ENCODE measurements around a stretch of chr7.

DNA sequence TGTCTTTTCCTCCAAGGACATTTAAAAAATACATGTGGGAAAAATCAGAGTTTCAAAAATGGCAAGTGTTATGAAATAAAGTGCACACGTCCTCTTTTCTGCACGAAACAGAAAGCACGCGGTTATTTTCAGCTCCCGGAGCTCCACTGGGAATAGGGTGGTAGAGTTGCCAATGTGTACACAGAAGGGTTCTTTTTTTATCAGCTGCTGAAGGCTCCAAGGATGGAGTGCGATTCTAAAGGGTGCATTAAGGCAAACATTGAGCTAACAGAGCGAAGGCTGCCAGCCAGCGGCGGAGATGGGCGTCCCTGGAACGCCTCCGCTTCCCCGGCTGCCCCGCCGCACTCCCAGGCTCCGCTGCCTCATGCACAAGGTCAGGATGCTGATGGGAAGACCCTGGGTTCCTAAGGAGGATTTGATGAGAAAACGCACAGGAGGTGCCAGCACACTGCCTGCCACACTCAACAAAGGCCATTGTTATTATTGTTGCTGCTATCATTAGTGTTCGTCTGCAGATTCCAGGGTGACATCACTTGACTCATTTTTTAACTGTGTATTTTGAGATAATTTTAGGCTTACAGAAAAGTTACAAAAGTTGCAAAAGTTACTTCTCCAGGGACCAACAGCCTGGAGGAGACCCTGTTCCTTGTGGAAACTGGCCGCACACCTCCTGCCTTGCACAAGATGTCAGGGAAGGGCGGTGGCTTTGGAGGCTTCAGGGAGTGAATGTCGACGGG is 62.5 kb upstream of the FAM20C start:
- PRO-cap, result no peak
- RAMPAGE, long total RNA, 4 experiments, result no peak in any of the 4 experiments

DNA sequence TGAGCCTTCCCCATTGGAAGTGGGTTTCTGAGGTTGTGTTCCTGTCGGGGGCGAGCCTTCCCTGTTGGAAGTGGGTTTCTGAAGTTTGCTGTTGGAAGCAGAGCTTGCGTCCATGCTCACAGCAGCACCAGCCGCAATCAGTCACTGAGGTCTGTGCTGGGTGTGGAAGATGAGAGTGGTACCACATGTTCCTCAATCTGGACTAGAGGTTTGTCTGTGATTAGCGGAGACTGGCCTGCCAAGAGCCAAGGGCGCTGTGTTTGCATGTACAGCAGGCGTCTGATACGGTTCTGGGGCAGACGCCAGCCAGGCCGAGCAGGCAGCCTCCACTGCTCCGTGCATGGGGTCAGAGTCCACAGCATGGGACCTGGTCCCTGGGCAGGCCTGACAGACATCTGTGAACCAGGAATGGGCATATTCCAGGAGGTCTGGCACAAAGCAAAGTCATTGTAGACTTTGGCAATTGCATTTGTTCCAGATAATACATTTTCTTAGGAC is 50.2 kb upstream of the FAM20C start:
- PRO-cap, result no peak
- RAMPAGE, long total RNA, 4 experiments, result no peak in any of the 4 experiments

GRCh38 chr7:164699-165298 is 27.6 kb upstream of the FAM20C start:
- PRO-cap, result no peak
- RAMPAGE, long total RNA, 4 experiments, result no peak in any of the 4 experiments

- PRO-cap, result no peak
- RAMPAGE, long total RNA, 4 experiments, result no peak in any of the 4 experiments
These were observed 45.5 kb upstream of the FOXL3 start for GRCh38 chr7:244356-245069.

- PRO-cap, result no peak
- RAMPAGE, long total RNA, 4 experiments, result no peak in any of the 4 experiments
These were observed 28.7 kb downstream of the FOXL3 start for GRCh38 chr7:318291-319522.

GRCh38 chr7:376159-376446 is 86.1 kb downstream of the FOXL3 start:
- PRO-cap, result no peak
- RAMPAGE, long total RNA, 4 experiments, result no peak in any of the 4 experiments

DNA sequence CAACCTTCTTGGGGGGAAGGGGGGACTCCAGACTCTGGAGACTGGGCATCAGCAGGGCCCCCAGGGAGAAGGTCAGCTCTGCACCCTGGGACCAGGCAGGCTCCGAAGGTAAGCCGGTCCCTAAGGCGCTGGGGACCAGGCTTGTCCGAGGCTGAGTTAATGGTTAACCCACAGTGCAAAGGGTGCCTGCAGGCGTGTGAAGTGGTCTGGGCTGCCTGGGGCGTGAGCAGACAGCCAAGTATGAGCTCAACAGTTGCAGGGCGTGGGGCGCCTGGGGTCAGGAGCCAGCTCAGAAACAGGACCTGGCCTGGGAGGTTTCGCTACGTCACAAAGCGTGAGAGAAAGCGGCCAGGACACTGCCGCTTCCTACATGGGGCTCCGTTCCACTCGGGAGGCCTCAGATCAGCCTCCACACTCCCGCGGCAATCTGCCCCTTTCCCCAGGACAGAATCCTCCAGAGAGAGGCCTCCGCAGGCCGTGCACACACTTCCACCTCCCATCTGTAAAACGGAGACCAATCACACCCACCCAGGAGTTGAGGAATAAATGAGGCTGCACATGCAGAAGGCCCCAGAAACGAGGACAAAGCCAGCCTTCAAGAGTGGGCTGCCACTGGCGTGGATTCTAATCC is 16.0 kb downstream of the PDGFA start:
- PRO-cap, result no peak
- RAMPAGE, long total RNA, 4 experiments, result no peak in any of the 4 experiments

GRCh38 chr7:513706-514367 is 5.8 kb downstream of the PDGFA start:
- PRO-cap, result no peak
- RAMPAGE, long total RNA, 4 experiments, result no peak in any of the 4 experiments

DNA sequence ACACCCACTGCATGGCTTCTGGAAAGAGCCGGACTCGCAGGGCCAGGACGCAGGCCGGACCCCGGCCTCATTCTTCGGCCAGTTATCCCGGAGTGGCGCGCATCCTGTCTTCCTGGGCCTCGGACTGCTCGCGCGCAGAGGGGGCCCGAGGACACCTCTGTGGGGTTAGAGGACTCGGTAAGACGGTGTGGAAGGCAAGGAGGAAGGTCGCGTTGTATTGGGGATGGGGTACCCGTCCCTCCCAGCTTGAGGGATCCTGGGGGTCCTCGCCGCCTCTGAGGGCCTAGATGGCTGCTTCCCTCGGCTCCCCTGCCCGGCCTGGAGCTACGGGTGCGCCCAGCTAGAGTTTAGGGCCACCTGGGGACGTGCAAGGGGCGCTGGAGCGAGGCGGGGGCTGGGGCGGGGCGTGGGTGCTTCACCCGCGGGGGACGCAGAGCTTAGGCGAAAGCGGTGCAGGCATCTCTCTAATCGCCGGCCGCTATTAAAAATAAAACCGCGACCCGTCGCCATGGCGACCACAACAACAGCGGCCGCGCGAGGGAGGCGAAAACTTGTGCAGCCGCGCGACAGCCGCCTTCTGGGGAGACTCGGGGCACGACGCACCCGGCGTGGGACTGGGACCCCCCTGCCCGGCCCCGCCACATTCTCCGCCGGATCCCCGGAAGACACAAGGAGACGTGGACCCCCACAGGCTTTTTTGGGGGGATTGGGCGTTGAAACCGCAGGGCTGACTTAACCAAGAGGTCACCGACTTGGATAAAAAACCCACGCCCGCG is 2.0 kb upstream of the PDGFA start:
- PRO-cap, result no peak
- RAMPAGE, long total RNA, 4 experiments, result no peak in any of the 4 experiments

DNA sequence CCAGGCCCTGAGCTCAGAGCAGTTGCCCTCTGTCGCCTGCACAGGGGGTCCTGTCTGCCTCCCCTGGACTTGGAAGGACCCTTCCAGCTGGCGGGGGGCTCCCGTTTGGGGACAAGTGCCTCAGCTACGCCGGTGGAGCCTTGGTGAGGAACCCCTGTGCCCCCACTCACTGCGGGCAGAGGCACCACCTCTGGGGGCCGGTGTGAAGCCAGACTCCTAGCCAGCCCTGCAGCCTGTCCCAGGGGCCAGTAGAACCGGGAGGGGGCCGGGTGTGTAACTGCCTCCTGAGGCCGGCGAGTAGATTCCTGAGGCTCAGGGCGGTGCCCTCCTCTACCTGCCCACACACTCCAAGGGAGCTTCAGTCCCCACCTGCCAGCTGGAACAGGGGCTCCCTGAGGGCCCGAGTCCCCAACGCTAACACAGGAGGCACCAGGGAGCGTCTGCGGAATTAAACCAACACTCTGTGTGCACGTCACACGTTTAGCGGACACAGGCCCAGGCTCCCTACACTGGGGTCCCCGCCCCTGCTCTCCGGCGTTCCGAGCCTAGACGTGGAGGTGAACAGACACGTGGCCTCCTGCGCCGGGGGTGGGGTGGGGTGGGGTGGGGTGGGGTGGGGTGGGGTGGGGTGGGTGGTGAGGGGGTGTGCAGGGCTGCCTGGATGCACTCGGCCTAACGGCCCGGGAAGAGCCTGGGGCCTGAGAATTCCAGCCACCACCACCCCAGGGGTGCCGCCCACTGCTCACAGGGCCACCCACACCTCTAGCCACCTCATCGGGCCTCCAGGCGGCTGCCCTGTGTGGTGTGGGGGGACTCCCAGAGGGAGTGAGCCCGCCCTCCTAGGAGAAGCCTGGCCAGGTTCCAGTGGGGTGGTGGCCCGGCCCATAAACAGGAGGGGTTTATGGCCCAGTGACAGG is 19.7 kb upstream of the PDGFA start:
- PRO-cap, result no peak
- RAMPAGE, long total RNA, 4 experiments, result no peak in any of the 4 experiments

DNA sequence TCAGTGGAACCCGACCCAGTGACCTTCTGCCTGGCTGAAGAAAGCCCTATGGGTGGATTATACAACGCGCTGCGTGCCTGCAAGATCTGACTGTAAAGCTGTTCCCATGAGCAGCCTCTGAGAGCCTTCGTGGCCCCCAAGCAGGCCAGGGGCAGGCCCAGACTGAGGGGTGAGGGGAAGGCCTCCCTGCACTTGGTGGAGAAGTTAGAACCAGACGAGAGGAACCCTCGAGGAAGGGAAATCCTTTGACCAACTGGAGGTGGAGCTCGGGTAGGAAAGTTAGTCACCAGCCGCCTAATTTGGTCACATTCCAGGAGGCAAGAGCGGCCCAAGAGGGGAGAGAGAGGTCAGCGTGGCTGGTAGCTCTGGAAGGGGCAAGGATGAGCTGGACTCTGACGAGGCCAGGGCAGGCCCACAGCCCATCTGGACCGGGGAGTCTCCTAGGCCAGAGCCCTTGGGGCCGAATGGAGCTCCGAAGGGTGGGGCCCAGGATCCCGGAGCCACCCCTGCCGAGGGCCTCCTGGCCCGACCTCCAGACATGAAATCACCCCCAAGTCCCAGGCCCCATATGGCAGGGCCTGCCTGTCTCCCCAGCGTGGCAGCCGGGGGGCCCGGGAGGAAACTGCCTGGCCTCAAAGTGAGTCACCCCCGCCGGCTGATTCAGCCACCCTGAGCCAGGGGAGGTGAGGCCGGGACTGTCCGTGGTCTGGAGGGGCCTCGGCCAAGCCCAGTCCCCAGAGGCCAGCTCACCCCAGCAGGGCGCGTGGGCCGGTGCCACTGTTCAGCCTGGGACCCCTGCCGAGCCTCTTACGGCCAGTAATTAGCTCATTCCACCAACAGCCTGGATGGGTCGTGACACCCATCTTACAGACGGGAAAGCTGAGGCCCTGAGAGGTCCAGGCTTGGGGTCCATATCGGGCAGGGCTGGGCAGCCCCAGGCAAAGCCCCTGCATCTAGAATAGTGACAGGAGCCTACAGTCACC is 23.4 kb upstream of the PDGFA start:
- PRO-cap, result no peak
- RAMPAGE, long total RNA, 4 experiments, result no peak in any of the 4 experiments

DNA sequence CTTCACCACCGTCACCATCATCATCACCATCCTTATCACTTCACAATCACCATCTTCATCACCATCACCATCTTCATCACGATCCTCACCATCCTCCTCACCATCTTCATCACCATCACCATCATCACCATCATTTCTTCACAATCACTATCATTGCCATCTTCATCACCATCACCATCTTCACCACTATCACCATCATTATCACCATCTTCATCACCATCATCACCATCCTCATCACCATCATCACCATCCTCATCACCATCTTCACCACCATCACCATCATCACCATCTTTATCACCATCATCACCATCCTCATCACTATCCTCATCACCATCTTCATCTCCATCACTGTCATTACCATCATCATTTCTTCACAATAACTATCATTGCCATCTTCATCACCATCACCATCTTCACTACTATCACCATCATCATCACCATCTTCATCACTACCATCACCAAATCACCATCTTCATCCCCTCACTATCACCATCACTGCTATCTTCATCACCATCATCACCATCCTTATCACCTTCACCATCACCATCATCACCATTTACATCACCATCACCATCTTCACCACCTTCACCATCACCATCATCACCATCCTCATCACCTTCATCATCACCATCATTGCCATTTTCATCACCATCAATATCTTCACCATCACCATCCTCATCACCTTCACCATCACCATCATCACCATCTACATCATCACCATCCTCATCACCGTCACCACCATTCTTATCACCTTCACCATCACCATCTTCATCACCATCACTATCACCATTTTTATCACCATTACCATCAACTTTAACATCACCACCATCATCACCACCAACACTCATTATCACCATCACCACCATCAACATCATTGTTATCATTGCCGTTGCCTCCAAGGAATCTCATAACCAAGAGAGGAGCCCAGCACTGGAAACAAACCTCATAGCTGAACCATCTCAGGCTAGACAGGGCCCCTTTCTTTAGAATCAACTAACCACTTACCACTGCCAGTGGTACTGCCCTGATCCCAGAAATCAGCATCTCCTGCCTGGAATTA is 72.2 kb upstream of the DNAAF5 start:
- PRO-cap, result no peak
- RAMPAGE, long total RNA, 4 experiments, result no peak in any of the 4 experiments

- PRO-cap, result no peak
- RAMPAGE, long total RNA, 4 experiments, result no peak in any of the 4 experiments
These were observed 29.6 kb upstream of the PRKAR1B start for GRCh38 chr7:756480-757185.

DNA sequence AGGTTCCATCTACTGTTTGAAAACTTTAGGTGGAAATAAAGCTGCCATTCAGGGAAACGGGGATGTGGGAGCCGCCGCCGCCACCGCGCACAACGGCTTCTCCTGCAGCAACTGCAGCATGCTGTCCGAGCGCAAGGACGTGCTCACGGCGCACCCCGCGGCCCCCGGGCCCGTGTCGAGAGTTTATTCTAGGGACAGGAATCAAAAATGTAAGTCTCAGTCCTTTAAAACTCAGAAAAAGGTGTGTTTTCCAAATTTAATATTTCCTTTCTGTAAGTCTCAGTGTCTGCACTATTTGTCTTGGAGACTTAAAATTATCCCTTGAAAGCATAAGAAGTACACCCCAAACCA is 11.0 kb downstream of the SUN1 start:
- PRO-cap, result no peak
- RAMPAGE, long total RNA, 4 experiments, result no peak in any of the 4 experiments

DNA sequence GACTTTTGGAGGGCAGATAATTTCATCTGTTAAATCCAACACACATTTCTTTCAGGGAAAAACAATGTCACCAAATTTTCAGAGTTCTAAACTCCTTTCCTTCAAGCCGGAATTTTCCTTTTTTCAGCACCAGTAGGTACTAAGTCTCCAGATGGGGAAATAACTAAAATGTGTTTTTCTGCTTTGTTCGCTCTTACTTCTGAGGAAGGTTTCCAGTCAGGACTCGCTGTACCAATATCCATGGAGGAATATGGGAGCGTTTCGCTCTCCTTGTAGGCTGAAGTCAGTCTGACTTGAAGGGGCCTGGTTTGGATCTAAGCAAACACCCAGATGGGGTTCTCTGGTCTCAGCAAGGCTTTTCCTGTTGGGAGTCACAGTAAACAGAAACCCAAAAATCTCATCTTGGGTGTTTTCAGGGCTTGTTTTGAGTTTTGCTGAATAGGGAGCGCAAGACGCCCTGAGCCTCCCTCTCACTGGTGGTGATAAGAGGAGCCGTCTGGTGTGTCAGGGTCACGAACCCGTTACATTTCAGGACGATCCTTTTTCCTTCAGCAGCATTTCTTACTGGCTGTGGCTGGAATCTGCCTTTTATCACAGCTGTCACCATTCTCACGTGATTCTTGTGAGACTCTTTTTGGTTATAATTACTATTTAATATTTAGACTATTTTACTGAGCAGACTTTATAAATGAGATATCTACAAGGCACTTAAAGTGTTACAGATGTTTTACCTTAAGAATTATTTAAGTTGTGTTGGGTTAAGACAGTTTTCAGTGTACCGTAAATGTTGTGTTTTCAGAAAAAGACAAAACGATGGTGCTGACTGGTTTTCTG is 2.4 kb upstream of the GET4 start:
- PRO-cap, result no peak
- RAMPAGE, long total RNA, 4 experiments, result no peak in any of the 4 experiments

DNA sequence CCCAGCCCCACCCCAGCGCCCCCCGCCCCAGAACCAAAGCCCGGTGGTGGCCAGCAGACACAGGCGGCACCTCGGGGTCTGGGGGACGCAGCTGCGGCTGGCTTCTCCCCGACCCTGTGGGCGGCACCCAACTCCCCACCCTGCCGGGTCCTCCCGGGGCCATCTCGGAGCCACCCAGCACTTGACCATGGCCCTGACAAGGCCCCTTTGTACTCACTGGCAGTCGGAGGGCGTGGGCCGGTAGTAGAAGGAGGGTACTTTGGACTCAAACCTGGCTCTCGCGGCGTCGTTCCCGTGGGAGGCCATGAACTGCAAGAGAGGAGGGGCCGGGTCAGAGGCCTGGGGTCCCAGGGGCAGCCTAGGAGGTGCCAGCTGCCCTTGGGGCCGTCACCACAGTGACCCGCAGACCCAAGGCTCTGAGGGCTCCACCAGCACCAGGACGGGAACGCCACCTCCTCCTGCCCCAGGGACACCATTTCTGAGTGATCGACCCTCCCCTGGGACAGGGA is 28.1 kb downstream of the ADAP1 start:
- PRO-cap, result no peak
- RAMPAGE, long total RNA, 4 experiments, result no peak in any of the 4 experiments

DNA sequence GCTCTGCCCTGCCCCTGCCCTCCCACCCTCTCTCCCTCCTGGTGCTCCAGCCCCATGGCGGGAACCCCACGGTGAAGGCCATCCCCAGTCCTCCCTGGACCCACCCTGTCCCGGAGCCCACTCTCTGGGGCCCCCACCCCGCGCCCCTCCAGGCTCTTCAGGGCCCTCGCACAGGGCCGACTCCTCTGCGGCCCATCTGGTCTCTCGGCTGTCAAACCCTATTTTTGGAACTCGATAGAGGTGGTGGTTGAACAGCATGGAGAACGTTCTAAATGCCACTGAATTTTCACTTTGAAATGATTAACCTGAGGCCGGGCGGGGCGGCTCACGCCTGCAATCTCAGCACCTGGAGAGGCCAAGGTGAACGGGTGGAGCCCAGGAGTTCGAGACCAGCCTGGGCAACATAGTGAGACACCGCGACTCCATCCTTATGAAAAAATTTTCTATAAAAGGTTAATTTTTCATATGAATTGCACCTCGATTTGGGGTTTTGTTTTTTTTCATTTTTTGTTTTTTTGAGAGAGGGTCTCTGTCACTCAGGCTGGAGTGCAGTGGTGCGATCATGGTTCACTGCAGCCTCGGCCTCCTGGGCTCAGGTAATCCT is 7.8 kb downstream of the ADAP1 start:
- PRO-cap, result no peak
- RAMPAGE, long total RNA, 4 experiments, result no peak in any of the 4 experiments

DNA sequence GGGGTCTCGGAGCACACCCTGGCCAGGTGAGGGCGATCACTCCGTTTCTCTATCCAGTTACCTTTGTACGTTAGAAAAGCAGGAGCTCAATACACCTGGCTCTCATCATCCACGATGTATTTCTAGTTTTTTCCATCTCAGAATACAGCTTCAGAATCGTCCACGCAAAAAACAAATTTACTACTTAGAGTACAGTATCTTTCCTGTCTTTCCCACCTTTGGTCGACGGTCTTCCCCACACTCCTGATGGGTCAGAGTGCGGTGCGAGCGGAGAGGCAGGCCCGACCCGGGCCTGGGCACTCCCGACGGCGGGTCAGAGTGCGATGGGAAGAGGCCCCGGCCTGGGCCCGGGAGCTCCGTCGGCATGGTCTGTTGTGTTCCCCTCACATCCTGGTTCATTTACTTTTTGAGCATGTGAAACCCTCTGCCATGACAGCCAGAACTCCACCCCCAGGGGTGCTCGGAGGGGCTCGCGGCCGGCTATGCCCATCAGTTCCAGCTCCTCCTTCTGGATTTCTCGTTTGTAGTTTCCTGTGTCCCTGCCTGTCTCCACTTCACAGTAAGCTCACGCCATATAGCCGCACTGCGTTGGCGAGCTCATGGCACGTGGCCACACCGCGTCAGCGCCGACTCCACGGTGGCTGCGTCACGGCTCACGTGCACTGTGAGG is 7.9 kb downstream of the COX19 start:
- PRO-cap, result no peak
- RAMPAGE, long total RNA, 4 experiments, result no peak in any of the 4 experiments

GRCh38 chr7:1045398-1046261 is 1.3 kb downstream of the GPR146 start:
- PRO-cap, result no peak
- RAMPAGE, long total RNA, 4 experiments, result no peak in any of the 4 experiments

DNA sequence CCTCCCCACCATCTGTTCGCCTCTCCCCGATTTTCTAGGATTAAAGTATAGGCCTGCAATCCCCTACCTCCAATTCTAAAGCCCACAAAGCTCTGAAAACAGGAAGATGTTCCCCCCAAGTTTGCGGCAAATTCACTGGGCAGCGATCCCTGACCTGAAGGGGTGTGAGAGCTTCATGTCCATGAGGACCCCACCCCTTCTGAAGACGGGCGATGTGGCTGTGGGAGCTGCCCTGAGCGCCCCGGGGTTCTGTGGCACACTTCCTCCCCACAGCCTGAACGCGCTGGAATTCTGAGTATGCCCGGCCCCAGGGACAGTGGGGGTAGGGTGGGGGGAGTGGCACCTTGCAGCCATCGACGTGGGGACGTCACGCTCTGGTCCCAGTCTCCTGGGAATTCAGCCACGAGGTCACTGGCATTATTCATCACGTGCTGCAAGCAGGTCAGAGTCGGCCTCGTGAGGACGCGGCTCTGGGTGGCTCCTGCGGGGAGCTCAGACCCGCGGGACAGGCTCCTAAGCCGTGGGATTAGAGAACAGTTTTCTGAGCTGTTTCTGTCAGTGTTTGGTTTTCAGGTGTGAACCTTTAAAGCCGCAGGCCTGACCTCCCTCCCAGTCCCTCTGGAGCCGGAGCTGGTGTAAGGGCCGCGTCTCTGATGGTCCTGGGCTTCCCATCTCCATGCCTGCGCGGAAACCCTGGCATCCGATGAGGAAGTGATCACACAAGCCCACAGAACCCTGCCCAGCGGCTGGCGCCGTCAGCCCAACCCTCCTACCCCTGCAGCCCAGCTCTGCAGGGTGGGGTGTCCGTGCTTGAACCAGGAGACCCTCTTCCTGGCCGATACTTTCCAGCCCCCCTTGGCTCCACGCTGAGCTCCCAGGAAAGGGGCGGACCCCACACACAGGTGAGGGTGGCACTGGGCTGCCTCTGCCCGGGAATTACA is 16.1 kb downstream of the GPR146 start:
- PRO-cap, result no peak
- RAMPAGE, long total RNA, 4 experiments, result no peak in any of the 4 experiments

Data from suprapubic skin (tissue), 4 donors.